Peyer's patch (tissue), 4 donors: ENCODE data around the genes CUBN and MALRD1.

- PRO-cap, result no peak
- RAMPAGE, long total RNA, 4 experiments, result no peak in any of the 4 experiments
Measured at GRCh38 chr10:16832607-16833256, 15.5 kb upstream of the RSU1 start.

DNA sequence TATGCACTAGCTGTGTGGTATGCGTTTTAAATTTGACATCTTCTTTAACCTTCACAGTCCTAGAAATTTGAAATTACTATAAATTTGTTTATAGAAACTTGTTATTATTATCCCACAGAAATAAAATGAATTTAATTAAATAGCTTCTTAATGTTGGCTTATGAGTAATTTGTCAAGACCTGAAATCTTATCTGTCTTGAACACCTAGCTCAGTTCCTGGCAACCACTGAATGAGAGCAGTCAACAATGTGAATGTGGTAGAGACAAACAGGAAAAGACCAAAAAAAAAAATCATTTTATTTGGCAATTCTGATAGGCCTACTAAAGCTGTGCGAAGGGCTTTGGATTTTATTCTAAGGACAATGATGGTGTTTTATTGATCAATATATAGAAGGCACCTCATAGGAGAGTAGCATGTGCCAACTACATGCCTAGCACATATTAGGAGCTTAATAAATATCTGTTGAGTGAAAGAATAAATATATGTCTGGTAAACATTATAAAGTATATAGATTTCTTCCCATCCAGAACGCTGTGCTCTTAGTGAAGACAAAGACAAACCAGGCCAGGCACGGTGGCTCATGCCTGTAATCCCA, 127.8 kb upstream of the RSU1 start:
- PRO-cap, result no peak
- RAMPAGE, long total RNA, 4 experiments, result no peak in any of the 4 experiments

DNA sequence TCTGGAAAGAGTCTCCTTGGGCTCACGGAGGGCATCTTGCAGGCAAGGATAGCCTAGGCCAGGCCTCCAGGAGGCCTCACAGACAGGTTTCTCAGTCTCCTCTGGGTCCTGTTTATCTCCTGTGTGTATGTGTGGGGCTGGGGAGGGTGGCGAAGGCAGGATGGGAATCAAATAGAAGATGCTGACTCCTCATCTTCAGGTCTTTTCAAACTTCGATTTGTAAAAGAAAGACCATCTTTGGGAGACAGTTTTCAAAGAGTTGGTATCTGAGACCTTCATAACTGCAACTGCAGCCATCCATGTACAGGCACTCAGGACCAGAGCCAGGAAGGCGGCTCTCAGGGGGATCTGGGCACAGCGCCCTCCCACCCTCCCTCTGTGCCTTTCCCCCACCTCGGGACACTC, 143.7 kb downstream of the CUBN start:
- PRO-cap, result no peak
- RAMPAGE, long total RNA, 4 experiments, result no peak in any of the 4 experiments

DNA sequence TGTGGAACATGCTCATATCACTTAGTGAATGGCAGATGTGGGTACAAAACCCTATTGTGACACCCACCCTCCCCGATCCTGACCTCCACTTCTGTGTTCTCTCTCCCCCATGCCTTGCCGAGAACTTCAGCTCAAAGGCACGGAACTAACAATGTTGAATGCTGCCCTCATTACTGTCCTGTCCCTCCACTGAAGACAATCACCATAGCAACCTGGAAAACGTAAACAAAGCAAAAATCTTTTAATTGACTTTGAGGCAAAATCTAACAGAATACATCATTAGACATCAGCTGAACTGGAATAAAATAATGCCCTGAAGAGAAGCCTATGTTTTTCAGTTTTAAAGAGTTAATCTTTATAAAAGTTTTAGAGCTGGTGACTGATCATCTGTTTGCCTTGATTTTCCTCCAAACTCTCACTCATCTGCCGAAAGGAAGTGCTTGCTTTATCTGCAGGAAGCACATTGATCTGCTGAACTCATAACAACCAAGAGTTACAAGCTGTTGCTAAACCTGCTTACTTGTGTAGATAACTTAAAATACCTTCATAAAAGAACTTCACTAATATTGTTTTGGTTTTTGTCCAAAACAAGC, 133.6 kb downstream of the CUBN start:
- PRO-cap, result no peak
- RAMPAGE, long total RNA, 4 experiments, result no peak in any of the 4 experiments

DNA sequence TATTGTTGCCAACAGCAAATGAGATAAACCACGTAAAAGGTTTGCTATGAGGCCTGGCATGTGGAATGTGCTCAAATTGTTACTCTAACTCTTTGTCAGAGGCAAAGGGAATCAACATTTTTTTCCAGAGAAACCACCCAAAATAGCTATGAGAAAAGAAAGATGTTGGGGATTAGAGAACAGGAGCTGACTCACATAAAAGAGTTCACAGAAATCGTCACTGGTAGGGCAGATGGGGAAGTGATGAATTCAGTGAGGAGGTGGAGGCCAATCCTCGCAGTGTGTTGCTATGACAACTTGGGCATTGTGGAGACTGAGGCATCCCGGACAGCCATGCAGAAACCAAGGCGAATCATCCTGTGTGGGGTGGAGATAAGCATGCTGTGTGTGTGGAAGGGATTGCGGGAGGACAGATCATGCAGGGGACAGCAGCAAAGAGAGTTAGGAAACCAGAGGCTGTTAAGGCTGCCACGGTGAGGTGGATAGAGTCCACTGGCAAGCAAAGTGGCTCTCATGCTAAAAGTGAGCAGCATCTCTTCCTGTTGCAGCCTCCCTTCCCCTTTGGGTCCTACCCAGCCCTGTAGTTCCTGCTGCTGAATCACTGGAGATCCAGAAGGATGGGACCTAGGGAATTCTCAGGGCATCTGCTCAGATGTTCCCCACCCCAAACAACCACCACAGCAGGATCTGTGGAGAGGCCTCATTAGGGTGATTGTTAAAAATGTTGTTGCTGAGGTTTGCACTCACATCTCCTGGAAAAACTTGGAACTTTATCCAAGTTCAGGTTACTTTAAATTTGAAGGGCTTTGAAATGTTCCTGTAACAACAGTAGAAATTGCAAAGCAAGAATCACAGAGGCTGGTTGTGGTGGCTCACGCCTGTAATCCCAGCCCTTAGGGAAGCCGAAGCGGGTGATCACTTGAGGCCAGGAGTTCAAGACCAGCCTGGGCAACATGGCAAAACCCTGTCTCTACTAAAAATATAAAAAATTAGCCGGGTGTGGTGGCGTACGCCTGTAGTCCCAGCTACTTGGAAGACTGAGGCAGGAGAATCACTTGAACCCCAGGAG, 103.8 kb downstream of the CUBN start:
- PRO-cap, result no peak
- RAMPAGE, long total RNA, 4 experiments, result no peak in any of the 4 experiments

DNA sequence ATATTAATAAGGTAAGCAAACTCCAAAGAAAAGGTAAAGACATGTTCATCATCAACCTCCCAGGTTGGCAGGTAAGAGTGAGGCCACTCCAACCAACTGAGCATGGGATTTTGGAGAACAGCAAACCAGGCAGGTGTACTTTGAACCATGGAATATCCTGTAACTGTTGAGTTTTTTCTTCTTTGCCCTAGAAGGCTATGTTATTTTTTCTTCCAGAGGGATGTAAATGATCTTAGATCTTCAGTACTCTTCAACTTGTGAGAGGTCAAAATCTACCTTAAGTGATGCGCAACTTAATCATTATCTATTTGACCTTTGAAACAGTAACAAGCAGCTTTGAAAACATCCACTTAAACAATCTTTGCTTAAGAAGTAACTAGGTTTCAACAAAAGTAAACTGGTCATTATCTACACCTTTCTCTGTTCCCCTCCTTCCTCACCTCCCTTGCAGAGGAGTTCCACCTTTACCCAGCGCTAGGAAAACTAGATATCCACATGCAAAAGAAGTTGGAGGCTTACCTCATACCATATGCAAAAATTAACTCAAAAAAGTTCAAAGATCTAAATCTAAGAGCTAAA, at the start of gene CUBN:
TSS of gene CUBN (minus strand) at position 98 of the 579 bp plus-strand sequence.
- PRO-cap, result no peak
- RAMPAGE, long total RNA, 4 experiments, result start-site peak on the minus strand in 2 of 4 experiments, centred at positions 120 to 172 of the sequence, 430 to 1,422 reads per replicate

- PRO-cap, result no peak
- RAMPAGE, long total RNA, 4 experiments, result no peak in any of the 4 experiments
Measured at GRCh38 chr10:17241305-17241715, 13.3 kb downstream of the VIM start.

GRCh38 chr10:17257718-17258053, 29.6 kb downstream of the VIM start:
- PRO-cap, result no peak
- RAMPAGE, long total RNA, 4 experiments, result no peak in any of the 4 experiments

- PRO-cap, result bidirectional peak, plus-strand start at chr10:17616929, minus-strand start at chr10:17616831
- RAMPAGE, long total RNA, 4 experiments, result no peak in any of the 4 experiments
Measured at GRCh38 chr10:17616326-17617177, 622 bp downstream of the HACD1 start.

DNA sequence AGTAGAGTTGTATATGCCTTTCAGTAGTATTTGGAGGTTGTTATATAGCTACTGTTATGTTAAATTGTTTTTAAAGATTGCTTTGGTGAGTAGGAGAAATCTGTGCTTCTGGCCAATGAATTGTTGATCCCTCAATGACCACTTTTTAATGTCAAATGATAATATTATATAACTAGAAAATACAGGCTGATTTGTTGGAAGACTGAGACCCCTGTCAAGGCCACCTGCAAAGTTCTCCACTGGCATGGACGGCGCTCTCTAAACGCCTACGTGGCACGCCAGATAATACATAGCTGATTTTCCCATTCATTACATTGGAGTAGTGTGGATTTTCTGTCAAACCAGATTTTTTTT, 52.6 kb upstream of the TMEM236 start:
- PRO-cap, result unidirectional peak, minus-strand start at position 260 of the sequence
- RAMPAGE, long total RNA, 4 experiments, result no peak in any of the 4 experiments

GRCh38 chr10:17912751-17913181, 39.0 kb upstream of the SLC39A12 start:
- PRO-cap, result no peak
- RAMPAGE, long total RNA, 4 experiments, result no peak in any of the 4 experiments

- PRO-cap, result no peak
- RAMPAGE, long total RNA, 4 experiments, result no peak in any of the 4 experiments
Measured at GRCh38 chr10:18333560-18334091, 193.4 kb downstream of the CACNB2 start.

DNA sequence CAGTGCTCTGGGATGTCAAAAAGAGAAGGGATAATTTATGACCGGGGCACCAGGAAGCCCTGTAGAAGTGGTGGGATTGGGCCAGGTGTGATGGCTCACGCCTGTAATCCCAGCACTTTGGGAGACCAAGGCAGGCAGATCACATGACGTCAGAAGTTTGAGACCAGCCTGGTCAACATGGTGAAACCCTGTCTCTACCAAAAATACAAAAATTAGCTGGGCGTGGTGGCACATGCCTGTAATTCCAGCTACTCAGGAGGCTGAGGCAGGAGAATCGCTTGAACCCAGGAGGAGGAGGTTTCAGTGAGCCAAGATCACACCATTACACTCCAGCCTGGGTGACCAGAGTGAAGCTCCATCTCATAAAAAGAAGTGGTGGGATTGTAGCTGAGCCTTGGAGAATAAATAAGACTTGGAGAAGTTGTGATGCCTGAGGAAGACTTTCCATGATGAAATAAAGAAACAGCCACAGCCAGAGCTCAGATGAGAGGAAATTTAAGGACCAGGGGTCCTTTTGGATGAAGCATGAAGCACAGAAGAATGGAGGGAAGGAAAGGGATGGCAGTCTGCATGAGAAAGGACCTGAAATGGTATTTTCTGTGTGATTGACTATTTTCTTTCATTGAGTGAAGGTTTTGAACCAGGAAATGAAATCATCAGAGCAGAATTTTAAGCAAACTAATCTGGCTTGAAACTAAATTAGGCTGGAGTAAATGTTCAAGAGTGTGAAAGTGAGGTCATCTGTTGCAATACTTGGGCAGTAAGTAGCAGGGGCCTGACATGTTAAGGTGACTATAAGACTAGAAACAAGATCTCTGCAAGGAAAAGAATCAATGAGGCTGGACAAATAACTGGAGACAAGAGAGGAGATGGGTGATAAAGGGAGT, 205.5 kb downstream of the NSUN6 start:
- PRO-cap, result no peak
- RAMPAGE, long total RNA, 4 experiments, result start-site peak on the plus strand in 1 of 4 experiments, centred at position 324 of the sequence, 6 reads per replicate

DNA sequence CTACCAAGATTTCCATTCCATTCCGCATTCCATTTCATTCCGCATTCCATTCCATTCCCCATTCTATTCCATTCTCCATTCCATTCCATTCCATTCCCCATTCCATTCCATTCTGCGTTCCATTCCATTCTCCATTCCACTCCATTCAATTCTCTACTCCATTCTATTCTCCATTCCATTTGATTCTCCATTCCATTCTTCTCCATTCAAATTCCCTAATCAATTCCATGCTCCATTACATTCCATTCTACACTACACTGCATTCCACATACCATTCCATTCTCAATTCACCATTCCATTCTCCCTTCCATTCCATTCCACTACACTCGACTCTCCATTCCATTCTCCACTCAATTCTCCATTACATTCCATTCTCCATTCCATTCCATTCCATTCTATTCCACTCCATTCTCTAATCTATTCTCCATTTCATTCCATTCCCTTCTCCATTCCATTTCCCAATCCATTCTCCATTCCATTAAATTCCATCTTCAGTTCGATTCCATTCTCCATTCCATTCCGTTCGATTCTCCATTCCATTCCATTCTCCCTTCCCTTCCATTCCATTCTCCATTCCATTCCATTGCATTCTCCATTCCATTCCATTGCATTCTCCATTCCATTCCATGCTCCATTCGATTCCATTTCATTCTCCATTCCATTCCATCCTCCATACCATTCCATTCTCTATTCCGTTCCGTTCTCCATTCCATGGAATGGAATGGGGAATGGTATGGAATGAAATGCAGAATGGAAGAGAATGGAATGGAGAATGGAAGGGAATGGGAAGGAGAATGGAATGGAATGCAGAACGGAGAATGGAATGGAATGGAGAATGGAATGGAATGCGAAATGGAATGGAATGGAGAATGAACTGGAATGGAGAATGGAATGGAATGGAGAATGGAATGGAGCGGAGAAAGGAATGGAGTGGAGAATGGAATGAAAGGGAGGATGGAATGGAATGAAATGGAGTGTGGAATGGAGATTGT, 98.5 kb downstream of the NSUN6 start:
- PRO-cap, result no peak
- RAMPAGE, long total RNA, 4 experiments, result start-site peak on the minus strand in 3 of 4 experiments, centred at positions 197 to 667 of the sequence, 5 to 8 reads per replicate

- PRO-cap, result no peak
- RAMPAGE, long total RNA, 4 experiments, result start-site peak on the minus strand in 1 of 4 experiments, at chr10:18572322-18572534 at its widest, 9 reads per replicate
Measured at GRCh38 chr10:18571894-18572524, 79.4 kb downstream of the NSUN6 start.

GRCh38 chr10:19048577-19049280, at the start of gene MALRD1:
Gene MALRD1, plus strand, starts transcription at chr10:19048801.
- PRO-cap, result unidirectional peak, plus-strand start at chr10:19048801
- RAMPAGE, long total RNA, 4 experiments, result start-site peak on the plus strand in 3 of 4 experiments, at chr10:19048800-19048866 at its widest, 373 to 1,401 reads per replicate

GRCh38 chr10:19629590-19630026, 186.6 kb upstream of the PLXDC2 start:
- PRO-cap, result unidirectional peak, minus-strand start at chr10:19629717
- RAMPAGE, long total RNA, 4 experiments, result no peak in any of the 4 experiments

GRCh38 chr10:19824801-19825312, 8.6 kb downstream of the PLXDC2 start:
- PRO-cap, result no peak
- RAMPAGE, long total RNA, 4 experiments, result no peak in any of the 4 experiments

DNA sequence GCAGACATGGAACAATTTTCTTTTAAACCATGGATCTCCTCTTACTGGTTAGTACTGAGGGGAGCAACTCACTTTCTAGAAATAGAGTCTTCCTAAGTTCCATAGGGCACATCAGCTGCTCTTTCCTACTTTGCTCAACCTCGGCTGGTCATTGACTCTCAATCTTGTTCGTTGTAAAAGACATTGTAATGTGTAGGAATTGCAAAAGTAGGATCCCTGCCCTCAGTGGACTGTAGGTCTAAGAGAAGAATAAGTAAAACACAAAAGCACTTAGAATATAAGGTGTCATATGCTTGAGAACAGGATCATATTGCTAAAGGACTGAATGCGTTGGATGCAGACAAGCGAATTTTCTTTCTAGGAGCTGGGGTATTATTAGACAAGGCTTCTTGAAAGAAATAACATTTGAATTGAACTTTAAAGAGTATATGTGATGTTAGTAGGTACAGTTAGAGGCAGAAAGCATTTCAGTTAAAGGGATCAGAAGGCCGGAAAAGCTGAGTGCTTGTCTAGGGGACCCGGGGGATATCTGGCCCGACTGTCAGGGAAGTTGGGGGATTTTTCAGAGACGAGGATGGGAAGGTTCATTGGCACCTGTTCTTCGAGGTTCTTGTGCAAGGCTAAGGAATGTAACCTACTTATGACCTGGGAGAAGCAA, 58.2 kb downstream of the PLXDC2 start:
- PRO-cap, result no peak
- RAMPAGE, long total RNA, 4 experiments, result no peak in any of the 4 experiments

GRCh38 chr10:19937990-19938834, 122.0 kb downstream of the PLXDC2 start:
- PRO-cap, result no peak
- RAMPAGE, long total RNA, 4 experiments, result no peak in any of the 4 experiments